Left cardiac atrium (tissue), 1 donor: ENCODE data around the gene TIMM29.

- PRO-cap, result no peak
Observed at GRCh38 chr19:10626806-10627139, 1.4 kb downstream of the SLC44A2 start.

DNA sequence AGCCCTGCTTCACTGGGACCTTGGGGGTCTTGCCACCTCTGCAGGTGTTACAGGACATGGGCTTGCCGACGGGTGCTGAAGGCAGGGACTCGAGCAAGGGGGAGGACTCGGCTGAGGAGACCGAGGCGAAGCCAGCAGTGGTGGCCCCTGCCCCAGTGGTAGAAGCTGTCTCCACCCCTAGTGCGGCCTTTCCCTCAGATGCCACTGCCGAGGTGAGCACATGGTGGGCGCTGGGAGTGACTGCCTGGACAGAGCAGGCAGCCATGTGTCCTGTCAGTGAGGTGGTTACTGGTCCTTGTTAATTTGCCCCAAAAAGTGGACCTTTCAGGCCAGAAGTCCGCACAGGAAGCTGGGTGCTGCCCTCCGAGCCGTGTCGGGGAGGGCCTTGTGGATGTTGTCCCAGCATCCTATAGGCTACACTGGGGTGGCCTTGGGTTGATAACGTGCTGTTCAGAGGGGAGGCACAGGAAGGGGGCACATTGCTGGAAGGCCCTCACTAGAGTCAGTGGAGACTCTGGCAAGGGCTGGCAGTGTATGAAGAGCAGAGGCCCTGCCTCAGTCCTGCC, 18.7 kb upstream of the QTRT1 start:
- PRO-cap, result no peak

- PRO-cap, result no peak
Observed at GRCh38 chr19:10740737-10741130, 22.9 kb downstream of the DNM2 start.

DNA sequence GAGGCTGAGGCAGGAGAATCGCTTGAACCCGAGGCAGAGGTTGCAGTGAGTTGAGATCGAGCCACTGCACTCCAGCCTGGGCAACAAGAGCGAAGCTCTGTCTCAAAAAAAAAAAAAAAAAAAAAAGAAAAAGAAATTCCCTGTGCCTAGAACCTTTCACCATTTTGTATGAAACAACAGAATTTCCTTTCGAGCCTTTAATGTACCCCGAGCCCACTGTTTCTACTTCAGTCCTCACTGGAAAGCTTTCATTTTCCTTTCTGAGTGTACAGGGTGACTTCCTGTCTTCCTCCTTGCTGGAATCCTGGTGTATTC, 39.9 kb downstream of the DNM2 start:
- PRO-cap, result no peak

GRCh38 chr19:10820601-10821060, 15.4 kb downstream of the TMED1 start:
- PRO-cap, result no peak

GRCh38 chr19:10867914-10868433, 3.4 kb upstream of the CARM1 start:
- PRO-cap, result no peak

GRCh38 chr19:10907925-10908536, 20.4 kb downstream of the YIPF2 start:
- PRO-cap, result no peak

DNA sequence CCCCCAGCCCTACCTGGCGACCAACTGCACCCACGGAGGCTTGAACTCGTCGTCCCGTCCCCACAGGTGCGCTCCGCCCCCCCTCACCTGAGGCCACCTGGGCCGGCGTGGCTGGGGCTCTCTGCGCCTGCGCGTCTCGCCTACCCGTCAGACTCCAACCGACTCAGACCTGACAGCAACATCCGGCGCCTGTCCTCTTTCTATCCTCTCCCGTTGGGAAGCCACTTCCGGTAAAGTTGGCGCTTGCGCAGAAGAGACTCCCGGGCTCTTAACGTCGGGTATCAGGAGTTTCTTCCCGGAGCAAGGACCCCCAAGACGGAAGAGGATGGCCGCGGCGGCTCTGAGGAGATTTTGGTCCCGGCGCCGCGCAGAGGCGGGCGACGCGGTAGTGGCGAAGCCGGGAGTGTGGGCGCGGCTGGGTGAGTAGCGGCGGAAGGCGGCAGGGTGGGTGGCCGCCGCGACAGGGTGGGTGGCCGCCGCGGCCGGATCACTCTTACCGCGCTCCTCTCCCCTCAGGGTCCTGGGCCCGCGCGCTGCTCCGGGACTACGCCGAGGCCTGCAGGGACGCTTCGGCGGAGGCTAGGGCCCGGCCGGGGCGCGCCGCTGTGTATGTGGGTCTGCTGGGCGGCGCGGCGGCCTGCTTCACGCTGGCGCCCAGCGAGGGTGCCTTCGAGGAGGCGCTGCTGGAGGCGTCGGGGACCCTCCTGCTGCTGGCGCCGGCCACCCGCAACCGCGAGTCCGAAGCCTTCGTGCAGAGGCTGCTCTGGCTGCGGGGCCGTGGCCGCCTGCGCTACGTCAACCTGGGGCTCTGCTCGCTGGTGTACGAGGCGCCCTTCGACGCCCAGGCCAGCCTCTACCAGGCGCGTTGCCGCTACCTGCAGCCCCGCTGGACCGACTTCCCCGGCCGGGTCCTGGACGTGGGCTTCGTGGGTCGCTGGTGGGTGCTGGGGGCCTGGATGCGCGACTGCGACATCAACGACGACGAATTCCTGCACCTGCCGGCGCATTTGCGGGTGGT, at the start of gene TIMM29:
Gene TIMM29 (plus strand): TSS at position 314 of the 1,018 bp plus-strand sequence.
- PRO-cap, result bidirectional peak, plus-strand start at position 298 of the sequence, minus-strand start at position 138 of the sequence

DNA sequence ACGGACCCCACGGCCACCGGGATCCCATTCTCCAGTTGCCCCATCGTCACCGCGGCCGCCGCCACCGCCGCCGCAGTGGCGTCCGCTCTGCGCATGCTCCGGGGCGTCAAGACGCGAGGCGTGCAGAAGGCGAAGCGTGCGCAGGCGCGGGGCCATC, 332 bp upstream of the SMARCA4 start:
- PRO-cap, result bidirectional peak, plus-strand start outside the sequence, minus-strand start at position 89 of the sequence

DNA sequence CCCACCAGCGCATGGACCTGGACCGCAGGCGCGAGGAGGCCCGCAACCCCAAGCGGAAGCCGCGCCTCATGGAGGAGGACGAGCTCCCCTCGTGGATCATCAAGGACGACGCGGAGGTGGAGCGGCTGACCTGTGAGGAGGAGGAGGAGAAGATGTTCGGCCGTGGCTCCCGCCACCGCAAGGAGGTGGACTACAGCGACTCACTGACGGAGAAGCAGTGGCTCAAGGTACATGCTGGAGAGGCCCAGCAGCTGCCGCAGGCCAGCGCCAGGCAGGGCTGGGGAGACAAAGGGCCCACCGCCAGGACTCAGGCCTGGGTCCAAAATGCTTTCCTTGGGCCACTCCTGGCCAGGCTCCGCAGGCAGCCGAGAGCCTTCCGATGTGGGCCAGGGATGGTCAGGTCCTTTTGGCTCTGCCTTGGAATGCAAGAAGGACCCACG, 54.3 kb upstream of the LDLR start:
- PRO-cap, result no peak

DNA sequence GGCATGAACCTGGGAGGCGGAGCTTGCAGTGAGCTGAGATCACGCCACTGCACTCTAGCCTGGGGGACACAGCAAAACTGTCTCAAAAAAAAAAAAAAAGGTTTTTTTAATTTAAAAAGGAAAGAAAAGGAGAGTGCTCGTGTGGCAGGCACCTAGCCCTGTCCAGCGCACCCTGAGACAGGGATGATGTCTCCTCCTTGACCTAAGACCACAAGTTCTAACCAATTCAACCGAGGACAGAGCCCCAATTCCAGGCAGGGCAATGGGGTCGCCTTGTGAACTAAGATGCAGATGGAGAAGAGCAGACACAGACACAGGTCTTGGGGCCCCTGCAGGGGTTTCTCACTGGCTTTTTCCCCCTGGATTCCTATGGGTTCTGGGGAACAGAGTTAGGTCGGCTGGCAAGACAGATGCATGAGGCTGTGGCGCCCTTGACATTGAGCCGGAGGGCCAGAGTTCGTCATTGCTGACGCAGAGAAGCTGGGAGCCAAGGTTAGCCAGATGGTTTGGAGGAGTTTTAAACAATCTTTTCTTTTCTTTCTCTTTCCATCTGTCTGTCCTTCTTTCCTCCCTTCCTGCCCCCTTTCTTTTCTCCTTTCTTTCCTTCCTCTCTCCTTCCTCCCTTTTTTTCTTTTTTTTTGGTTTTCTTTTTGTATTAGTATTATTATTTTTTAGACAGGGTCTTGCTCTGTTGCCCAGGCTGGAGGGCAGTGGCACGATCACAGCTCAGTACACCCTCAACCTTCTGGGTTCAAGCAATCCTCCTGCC, 13.4 kb upstream of the LDLR start:
- PRO-cap, result no peak

- PRO-cap, result no peak
Observed at GRCh38 chr19:11109460-11109796, 20.2 kb downstream of the LDLR start.

- PRO-cap, result no peak
Observed at GRCh38 chr19:11215579-11215994, 18.2 kb upstream of the KANK2 start.

- PRO-cap, result no peak
Observed at GRCh38 chr19:11344277-11344958, 1.6 kb downstream of the TMEM205 start.

GRCh38 chr19:11345580-11345767, 594 bp downstream of the TMEM205 start:
- PRO-cap, result no peak

DNA sequence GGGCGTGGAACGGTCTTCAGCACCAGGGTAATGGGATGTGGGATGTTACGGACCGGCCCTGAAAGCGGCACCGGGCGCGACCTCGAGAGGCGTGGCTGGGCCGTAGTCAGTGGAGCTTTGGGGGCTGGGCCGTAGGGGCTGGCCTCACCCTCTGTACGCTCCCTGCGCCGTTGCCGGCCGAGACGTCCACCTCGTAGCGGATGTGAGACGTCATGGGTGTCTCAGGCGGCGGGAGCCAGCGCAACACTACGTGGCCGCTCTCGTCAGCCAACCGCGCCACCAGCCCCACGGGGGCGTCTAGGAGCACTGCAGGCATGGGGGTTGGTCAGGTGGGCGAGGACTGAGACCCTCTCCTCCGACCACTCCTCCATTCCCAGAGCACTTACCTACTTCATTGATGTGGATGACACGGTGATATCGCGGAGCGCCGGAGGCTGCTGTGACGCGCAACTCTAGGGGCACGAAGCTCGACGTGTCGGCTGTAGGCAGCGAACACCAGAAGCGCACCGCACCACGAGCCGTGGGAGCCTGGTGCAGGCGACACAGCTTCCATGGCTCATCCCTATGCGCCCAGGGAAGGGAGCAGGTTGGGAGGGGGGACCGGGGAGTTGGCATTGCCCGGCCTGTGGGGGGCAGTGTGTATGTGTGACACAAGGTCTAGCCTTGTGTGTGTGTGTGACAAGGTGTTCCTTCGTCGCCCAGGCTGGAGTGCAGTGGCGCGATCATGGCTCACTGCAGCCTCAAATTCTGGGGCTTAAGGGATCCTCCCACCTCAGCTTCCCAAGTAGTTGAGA, 2.4 kb downstream of the EPOR start:
- PRO-cap, result bidirectional peak, plus-strand start at position 213 of the sequence, minus-strand start at position 111 of the sequence

DNA sequence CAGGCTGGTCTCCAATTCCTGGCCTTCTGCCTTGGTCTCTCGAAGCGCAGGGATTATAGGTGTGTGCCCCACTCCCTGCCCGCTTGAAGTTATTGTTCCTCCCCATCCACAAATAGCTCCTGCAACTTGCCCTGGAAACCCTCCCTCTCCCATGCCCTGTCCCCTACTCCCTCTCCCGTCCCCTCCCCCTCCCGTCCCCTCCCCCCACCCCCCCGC, 1.2 kb downstream of the RGL3 start:
- PRO-cap, result no peak

DNA sequence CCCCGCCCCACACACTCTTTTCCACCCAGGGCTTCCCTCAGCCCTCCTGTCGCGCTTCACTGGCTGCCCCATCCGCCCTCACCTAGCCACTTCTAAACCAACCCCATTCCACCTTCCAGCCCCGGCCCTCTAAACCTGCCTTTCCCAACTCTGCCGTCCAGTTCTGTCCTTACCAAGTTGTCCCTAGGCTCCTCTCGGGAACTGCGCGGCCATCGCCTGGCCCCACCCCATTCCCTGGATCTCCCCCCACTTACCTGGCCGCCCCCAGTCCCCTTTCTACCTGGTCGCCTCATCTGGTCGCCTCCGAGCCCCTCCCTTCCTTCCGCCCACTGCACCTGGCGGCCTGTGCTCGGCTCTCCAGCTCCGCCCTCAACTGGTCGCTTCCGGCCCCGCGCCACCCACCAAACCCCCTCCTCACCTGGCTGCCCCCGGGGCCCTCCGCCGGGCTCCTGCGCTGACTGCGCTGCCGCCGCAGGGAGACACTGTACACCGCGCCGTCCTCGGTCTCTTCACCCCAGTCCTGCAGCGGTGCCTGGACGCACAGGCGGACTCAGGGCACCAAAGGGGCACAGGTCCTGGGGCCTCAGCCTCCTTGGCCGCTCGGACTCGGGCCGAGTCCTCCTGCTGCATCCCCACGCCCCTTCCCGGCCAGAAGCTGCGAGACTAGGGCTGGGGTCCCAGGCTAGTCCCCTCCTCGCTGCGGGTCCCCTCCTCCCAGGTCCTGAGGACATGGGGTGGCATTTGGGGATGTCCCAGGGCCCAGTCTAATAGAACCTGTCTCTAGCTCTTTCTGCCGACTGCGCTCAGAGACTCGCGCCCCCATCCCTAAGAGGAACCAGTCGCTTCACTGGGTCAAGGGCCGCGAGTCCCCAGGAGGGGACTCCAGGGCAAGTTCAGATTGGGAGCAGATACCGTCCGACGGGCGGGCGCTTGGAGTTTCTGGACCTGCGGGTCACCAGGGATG, 579 bp downstream of the RGL3 start:
- PRO-cap, result no peak

DNA sequence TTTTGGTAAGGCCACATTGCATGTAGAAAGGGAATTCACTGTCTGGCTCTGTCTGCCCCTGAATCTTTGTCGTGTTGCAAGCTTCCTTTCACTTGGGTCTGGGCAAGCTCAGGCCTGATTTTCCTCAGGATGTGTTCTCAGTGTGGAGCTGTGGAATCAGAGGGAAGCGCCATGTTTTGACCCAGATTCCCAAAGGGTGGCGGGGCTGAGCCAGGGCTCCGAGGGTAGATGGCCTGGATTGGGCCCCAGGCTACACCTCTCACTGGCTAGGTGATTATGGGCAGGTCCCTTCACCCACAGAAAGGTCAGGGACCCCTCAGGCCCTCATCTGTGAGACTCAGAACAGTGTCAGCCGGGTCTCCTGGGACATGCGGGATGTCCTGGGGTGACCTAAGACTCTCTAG, 8.7 kb downstream of the PRKCSH start:
- PRO-cap, result no peak

GRCh38 chr19:11451832-11452032, 16.3 kb downstream of the PRKCSH start:
- PRO-cap, result no peak